Neural progenitor cell (in vitro differentiated cells): ENCODE results near the genes GATAD2B and AQP10.

DNA sequence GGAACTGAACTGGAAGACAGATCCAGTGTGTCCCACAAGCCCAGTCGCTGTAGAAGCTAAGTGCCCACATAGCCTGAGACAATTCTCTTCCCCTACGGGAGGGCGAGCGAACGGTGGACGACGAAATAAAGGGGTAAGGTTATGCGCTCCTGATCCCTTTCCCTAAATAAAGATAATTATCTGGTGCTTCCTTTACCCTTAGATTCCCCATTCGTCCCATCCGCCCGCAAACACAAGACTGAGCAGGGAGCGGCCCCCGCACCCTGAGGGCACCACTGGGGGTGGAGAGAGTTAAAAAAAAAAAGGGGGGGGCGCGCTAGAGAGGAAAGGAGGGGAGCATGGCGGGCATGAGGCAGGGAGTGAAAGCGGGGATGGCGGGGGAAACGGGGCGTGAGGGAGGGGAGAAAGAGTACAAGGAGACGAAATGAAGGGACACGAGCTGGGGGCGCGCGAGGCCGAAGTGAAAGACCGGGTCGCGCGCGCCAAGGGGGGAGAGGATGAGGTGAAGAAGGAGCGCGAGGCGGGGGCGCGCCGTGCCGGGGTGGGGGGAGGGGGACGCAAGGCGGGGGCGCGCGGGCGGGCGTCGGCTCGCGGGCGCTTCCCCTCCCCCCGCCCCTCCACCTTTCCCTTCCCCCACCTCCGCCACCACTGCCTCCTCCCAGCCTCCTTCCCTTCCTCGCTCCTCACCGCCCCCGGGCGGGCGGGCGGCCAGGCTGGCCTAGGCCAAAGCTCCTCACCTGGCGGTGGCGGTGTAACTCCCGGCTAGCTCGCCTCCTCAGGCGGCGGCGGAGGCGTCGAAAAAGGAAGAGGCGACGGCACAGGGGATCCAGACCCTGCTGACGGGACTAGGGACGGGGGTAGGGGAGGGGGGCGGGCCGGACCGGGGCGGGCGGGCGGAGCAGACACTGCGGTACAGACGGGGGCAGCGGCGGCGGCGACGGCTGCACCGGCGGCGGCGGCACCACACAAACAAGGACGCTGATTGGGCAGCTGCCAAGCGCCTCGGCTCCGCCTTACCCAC, at the start of gene GATAD2B:
GATAD2B (minus strand) TSS at position 977 of the 1,021 bp plus-strand sequence.
- RAMPAGE, long total RNA, result no peak

DNA sequence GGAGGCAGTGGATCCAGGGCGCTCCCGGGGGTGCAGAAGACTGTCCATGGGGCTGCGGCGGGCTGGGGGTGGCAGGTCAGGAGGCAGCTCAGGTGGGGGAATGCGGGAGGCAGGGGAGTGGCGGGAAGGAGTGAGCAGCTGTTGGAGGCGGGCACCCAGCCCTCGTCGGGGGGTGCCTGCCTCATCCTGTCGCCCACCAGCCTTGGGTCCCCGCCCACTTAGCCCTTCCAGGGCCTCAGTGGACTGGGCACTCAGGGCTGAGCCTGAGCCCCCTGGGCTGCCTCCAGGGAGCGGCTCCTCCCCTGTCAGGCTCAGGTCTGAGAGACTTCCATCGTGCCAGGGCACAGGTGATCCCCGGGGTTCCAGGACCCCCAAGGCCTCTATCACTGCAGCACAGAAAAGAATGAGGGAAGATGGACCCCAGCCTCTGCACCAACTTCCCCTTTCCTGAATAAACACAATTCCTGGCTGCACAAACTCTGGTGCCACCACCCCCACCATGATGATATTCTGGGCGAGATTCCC, 10.8 kb upstream of the GATAD2B start:
- RAMPAGE, long total RNA, result no peak

- RAMPAGE, long total RNA, result no peak
These were observed 1.7 kb upstream of the DENND4B start for GRCh38 chr1:153948111-153948698.

GRCh38 chr1:153966835-153967117, 926 bp upstream of the CREB3L4 start:
- RAMPAGE, long total RNA, result no peak

DNA sequence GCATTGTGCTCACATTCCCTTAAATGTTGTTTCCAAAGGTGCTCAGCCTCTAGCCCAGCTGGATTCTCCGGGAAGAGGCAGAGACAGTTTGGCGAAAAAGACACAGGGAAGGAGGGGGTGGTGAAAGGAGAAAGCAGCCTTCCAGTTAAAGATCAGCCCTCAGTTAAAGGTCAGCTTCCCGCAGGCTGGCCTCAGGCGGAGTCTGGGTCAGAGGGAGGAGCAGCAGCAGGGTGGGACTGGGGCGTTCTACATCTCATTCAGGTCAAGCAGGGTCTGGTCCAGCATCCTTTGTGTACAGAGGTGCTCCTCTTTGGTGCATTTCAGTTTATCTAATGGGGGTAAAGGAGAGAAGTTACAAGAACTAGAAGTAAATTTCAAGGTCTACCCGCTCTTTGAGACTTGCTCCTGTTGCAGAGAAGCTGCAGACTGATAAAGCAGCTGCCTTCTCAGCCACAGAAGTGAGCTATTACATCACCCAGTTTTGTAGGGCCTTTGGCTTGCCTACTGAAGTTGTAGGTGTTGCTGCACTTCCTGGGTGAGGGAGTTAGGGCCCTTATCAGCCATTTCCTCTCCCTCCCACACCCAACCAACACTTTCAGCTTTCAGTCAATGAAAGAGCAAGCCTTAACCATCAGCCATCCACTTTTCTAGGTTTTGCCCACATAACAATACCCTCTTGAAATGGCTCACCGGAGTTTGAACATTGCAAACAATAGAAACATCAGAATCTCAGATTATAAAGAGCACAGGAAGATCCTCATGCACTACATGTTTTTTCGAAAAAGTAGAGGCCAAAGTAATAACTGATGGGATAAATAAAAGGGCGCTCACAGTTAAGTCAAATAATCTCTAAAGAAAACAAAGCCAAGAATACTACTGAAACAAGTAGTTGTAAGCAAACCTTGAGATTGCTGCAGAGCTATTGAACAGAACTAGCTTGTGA, 34.2 kb downstream of the TPM3 start:
- RAMPAGE, long total RNA, result no peak

DNA sequence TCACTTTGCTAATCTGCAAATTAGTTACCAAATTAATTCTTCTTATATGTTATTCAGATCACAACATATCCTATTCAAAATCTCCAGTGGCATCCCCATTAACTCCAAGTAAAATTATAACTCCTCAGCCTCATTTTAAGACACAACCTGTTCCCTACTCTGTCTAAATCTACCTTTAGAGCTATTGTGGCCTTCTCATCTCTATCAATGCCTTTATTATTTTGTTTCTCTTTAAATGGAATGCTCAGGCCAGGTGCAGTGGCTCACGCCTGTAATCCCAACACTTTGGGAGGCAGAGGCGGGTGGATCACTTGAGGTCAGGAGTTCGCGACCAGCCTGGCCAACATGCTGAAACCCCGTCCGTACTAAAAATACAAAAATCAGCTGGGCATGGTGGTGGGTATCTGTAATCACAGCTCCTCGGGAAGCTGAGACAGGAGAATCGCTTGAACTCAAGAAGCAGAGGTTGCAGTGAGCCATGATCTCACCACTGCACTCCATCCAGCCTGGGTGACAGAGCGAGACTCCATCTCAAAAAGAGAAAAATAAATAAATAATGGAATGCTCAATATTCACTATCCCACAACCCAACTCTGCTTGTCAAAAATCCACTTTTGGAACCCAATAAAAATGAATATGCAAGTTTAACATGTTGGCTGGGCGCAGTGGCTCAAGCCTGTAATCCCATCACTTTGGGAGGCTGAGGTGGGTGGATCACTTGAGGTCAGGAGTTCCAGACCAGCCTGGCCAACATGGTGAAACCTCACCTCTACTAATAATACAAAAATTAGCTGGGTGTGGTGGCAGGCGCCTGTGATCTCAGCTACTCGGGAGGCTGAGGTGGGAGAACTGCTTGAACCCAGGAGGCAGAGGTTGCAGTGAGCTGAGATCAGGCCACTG, 26.8 kb downstream of the TPM3 start:
- RAMPAGE, long total RNA, result no peak

- RAMPAGE, long total RNA, result no peak
These were observed 1.3 kb downstream of the TPM3 start for GRCh38 chr1:154190404-154191112.

DNA sequence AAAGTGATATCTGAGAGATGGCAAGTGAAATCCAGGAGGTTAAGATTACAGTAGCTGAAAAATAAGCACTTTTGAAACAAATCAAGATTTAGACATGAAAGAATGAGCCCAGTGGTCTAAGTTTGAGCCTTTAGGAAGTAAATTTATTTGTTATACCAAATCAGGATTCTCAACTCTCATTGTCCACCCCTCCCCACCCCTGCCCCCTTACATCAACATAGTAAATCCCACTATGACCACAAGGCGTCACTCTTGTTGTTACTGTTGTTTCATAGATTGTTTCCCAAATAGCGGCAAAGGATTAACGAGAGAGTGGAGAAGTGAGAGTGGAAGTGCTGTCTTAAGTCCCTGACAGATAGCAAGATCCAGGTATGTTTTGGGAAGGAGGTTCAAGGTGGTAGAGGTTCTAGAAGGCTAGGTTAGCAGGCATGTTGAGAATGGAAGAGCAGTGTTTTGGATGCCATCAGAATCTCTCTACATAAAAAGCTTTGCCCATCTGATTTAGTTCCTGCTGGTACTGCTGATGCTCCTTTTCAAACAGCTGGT, 7.1 kb downstream of the CFAP141 start:
- RAMPAGE, long total RNA, result no peak

DNA sequence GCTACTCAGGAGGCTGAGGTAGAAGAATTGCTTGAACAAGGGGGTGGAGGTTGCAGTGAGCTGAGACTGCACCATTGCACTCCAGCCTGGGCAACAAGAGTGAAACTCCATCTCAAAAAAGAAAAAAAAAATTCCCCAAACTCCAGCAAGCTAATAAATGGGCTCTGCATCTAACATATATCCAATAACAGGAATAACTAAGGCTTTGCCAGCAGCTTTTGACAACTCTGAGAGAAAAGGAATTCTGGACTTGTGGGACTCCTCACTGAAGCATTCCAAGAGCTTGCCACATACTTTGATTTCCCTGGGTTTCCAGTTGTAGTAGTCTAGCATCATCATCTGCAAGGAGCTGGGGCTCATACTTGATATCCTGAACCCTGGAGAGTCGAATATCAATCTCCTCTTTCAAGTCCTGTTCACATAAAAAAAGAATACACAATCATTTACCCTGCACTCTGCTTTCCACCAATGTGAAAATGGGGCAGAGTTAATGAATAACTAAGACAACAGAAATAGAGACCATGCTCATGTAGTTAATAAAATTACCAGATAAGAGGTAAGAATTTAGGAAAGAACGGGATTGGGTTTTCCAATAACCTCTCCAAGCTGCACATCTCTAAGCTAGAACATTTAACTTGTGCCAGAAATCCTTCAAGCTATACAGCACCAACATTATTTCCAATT, 6.1 kb downstream of the C1orf43 start:
- RAMPAGE, long total RNA, result no peak

- RAMPAGE, long total RNA, result no peak
These were observed at the start of gene AQP10 for GRCh38 chr1:154320608-154321315. Gene AQP10, plus strand, starts transcription at chr1:154321093.

DNA sequence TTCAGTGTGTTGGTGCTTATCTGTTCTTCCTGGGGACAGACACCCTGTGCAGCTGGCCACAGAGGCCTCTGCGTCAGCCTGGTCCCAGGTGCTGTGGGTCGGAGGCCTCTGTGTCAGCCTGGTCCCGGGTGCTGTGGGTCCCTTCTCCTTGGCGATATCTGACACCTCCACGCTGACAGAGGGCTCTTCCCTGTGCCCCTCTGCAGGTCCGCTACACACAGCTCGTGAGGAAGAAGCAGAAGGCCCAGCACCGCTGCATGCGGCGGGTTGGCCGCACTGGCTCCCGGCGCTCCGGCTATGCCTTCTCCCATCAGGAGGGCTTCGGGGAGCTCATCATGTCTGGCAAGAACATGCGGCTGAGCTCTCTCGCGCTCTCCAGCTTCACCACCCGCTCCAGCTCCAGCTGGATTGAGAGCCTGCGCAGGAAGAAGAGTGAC, 23.3 kb downstream of the ATP8B2 start:
- RAMPAGE, long total RNA, result no peak

DNA sequence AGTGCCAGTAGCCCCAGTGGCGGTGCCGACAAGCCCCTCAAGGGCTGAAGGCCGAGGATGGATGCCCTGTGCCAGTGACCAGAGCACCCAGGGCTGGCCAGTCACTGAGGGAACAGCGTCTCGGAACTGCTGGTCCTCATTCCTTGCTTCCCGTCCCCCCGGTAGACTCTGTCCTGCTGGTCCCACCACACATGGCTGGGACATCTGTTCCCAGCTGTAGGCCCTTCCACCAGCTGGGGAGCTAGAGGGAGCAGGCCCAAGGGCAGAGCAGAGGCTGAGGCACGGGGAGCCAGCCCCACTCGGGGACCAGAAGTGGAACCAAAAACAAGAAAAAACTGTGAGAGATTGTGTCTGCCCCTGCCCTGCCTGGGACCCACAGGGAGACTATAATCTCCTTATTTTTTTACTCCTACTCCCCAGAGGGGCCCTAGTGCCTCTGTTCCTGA, 23.8 kb downstream of the ATP8B2 start:
- RAMPAGE, long total RNA, result no peak

DNA sequence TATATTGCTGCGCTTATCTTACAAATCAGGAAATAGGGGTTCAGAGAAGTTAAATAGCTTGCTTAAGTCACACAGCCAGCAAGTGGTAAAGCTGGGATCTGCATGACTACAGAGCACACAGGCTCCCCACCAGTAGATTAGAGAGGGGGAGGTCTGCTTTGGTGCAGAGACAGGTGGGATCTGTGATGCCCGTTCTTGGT, 2.0 kb upstream of the IL6R start:
- RAMPAGE, long total RNA, result no peak

GRCh38 chr1:154405751-154406837, 951 bp downstream of the IL6R start:
- RAMPAGE, long total RNA, result no peak

GRCh38 chr1:154418048-154419180, 13.3 kb downstream of the IL6R start:
- RAMPAGE, long total RNA, result no peak

DNA sequence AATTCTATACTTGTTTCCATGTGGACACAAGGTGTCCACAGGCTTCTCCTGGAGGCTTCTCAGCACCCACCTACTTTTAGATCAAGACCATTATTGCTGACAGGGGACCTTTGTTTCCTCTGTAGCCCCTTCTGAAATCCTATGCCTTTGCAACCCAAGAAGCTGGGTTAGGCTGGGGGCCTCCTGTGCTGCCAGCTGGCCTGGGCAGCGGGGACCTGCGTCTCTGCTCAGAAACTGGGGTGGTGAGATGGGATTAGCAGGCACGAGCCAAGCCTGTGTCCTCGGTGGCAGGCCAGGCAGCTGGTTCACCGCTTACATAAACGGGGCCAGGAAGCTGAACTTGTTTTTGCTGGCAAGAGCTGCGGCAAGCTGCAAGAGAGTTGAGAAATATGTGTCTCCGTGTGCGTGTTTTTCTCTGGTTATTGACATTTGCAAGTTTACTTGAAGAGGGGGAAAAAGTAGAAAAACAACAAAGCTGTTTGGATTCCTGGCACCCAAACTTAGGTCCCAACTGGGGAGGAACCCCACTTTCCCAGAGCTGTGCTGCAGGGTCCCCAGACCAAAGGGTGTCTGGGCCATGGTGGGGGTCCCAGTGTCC, 14.3 kb downstream of the IL6R start:
- RAMPAGE, long total RNA, result no peak

DNA sequence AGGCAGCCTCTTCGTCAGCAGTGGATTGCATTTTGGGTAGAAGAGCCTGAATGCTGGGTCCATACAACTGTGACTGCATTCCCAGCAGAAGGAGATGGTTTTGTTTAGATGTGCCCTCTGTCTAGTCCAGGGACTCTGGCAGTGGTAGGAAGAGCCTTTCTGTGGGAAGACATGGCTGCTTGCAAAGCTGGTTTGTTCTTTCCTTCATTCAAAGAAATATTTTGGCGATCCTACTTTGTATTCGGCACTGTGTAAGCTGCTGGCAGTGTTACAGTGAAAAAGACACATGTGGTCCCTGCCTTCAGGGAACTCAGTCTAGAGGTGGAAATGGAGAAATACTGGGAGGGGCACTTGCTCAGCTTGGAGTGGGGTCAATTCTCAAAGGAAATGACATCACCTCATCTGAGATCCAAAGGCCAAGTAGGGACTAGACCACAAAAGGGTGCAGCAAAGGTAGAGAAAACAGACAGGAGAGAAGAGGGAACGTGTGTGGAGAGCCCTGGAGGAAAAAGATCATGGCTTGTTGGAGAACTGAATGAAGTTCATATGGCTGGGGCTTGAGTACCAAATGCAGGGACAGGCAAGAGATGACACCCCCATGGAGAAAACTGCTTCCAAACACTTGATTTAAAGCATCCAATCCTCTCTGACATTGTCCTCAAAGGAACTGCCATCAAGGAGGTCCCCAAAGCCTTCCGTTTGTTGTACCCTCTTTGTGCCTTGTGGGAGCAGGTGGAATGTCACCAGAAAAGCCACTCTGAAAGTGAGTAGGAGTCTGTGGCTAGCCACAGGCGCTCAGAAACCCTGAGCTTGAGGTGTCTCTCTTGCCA, 48.4 kb upstream of the TDRD10 start:
- RAMPAGE, long total RNA, result no peak

DNA sequence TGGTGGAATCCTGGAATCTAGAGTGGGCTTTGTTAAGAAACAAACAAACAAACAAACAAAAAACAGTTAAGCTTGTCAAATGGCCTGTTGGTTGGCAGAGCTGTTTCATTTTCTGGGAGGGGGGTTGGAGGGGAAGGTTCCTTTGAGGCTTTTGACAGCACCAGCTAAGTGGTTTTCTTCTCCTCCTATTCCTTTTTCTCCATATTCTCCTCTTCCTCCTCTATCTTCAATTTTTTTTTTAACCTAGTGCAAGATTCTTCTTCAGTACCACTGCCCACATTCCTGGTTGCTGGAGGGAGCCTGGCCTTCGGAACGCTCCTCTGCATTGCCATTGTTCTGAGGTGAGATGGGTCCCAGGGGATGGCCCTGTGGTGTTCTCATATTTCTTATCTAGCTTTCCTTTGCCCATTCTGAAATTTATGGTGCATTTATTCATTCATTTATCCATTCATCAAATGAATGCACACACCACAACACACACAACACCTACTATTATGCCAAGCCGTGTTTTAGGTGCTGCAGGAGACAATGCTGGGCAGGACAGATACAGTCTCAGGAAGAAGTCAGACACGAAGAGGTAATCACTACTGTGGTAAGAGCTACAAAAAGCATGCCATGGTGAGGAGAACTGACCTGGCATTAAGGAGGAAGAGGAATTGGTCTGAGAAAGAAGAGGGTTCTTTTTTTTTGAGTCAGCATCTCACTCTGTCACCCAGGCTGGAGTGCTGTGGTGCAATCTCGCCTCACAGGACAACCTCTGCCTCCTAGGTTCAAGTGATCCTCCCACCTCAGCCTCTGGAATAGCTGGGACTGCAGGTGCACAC, 47.6 kb upstream of the TDRD10 start:
- RAMPAGE, long total RNA, result no peak

GRCh38 chr1:154484872-154485752, 16.9 kb upstream of the TDRD10 start:
- RAMPAGE, long total RNA, result no peak

- RAMPAGE, long total RNA, result no peak
These were observed 5.1 kb upstream of the TDRD10 start for GRCh38 chr1:154496831-154497325.